GM19239 (cell line): Measurements from ENCODE around the genes ITPRIPL1 and SEMA4C.

DNA sequence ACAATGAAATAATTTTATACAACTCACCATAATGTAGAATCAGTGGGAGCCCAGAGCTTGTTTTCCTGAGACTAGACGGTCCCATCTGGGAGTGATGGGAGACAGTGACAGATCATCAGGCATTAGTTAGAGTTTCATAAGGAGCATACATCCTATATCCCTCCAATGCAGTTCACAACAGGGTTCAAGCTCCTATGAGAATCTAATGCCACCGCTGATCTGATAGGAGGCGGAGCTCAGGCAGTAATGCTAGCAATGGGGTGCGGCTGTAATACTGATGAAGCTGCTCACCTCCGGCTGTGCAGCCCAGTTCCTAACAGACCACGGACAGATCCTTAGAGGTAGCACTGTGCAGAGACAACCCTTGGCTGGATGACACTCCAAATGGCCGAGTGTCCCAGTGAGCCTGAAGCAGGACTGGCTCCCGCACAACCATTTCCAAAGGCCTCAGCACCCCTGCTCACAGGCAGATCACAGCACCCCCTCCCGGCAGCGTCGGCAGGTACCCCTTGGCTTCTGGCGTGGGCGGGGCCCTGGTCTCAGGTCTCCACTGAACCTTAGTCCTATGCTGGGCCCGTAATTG is 3.2 kb downstream of the DUSP2 start:
- RRBS, result no CpG with 5 or more reads among the region's 14 CpGs

GRCh38 chr2:96144459-96144888 is 766 bp downstream of the DUSP2 start:
- RRBS, result no CpG with 5 or more reads among the region's 22 CpGs

GRCh38 chr2:96146034-96146646 is 900 bp upstream of the DUSP2 start:
- RRBS, result 4% methylated on average over 3 of the region's 16 CpGs

- RRBS, result no CpG with 5 or more reads among the region's 15 CpGs
Measured at GRCh38 chr2:96146647-96147471, 1.6 kb upstream of the DUSP2 start.

DNA sequence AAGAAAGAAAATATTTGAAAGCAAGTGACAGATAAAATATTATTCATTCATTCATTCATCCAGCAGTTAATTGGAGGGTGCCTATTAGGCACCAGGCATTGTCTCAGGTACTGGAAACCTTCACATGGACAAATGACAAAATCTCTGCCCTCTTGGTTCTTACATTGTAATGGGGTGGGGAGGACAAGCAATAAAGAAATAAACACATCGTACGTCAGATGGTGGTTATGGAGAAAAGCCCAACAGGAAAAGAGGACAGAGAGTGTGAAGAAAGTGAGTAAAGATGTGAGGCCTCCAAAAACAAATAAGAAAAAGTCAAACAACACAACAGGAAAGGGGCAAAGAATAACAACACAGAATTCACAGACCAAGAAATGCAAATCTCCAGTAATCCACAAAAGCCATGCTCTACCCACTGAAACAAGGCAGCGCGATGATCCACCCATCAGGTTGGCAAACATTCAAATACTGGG is 16.5 kb upstream of the DUSP2 start:
- RRBS, result no CpG with 5 or more reads among the region's 4 CpGs

DNA sequence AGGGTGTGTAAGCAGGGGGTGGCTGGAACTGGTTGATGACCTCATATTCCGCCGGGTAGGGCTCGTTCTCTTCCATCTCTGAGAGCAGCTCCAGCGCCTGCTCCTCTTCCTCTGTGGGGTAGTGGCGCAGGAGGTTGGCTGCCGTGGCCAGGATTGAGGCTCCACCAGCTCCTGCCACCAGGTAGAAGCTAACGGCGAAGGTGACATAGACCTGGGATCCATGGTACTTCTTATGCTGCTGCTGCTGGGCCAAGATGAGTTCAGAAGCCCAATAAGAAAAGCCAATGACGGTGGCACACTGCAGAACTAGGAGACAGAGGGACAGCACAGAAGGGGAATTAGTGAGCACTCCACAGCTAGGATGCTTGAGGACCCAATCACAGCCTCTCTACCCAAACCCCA is 12.0 kb downstream of the TMEM127 start:
- RRBS, result no CpG with 5 or more reads among the region's 9 CpGs

GRCh38 chr2:96259557-96260175 is 6.1 kb downstream of the TMEM127 start:
- RRBS, result no CpG with 5 or more reads among the region's 8 CpGs

DNA sequence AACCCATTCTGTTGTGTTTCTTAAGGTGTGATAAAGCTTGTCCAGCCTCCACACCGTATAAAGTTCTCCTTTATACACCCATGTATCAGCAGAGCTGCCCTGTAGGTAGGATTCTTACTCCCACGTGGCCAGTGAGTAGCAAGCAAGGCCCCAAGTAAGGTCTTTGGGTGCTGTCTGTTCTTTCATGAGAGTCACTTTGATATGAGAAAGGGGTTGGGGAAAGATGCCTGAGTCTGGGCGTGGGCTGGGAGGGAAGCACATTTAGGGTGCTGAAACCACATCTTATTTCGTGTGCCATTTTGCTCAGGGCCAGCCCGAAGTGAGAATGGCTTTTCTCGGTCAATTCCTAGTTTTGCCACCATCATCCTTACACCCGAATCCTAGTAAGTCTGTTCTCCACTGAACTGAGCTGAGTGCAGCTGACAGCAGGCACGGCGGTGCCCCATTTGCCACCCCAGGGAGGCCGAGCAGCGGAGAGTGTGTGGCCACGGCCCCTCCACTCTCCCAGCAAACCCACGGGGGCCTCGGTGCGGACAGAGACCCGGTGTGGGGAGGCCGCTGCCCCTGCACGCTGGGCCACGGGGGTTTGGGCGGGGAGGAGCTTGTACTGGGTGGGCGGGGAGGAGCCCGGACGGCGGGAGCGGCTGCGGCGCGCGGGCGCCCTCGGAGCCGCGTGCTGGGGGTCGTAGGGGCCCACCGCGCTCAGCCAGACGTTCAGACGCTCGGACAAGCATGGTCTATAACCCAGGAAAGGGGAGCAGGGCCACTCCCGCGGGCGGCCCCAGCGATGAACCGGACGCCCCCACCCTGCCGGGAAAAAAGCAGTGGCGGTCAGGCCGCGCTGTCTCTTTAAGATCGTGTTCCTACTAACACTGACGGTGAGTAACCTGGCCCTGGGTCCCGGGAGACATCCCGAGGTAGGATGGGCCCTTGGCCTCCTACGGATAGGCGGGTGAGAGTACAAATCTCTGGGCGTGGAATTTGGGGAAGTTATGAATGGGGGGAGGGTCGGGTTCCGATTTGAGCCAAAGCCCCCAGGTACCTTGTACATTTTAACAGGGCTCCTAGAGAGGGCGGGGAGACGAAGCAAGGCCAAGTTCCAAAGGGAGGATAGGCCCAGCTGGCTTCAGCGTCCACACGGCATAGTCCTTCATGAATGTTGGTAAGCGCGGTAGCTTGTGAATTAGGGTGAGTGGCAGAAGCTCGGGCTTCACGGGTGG is at the start of gene ITPRIPL1:
ITPRIPL1 (plus strand) TSS at position 630 of the 1,220 bp plus-strand sequence.
- RRBS, result 3% methylated on average over 11 of the region's 66 CpGs

- RRBS, result no CpG with 5 or more reads among the region's 5 CpGs
Measured at GRCh38 chr2:96359826-96360399, 24.3 kb downstream of the NCAPH start.

GRCh38 chr2:96537796-96538615 is 1.5 kb downstream of the ARID5A start:
- RRBS, result no CpG with 5 or more reads among the region's 30 CpGs

GRCh38 chr2:96546947-96547212 is 10.3 kb downstream of the ARID5A start:
- RRBS, result no CpG with 5 or more reads among the region's 8 CpGs

DNA sequence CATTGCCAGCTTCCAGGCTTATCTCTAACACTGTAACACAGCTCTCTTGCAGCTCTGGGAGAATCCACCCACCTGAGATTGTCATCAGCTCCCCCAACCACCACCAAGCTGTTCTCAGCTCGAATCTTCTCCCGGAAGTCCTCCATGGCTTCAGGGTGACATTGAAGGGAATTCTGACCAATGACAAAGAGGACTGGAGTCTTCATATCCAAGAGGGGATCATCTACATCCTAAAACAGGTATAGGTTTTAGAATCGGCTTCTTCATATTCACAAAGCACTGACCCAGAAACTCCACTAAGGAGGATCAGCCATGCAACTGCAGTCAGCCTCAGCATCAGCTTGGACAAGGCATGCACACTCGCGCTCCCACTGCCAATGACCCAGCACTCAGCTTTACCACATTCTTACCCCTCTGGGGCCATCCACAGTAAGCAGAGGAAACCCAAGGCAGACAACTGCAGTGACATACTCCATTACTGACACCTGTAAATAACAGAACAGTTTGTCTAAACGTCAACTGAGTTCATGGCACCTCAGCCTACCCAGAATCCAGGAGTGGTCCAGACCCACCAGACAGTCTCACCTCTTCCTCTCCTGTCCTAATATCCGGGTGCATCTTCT is 27.3 kb downstream of the KANSL3 start:
- RRBS, result no CpG with 5 or more reads among the region's 7 CpGs

DNA sequence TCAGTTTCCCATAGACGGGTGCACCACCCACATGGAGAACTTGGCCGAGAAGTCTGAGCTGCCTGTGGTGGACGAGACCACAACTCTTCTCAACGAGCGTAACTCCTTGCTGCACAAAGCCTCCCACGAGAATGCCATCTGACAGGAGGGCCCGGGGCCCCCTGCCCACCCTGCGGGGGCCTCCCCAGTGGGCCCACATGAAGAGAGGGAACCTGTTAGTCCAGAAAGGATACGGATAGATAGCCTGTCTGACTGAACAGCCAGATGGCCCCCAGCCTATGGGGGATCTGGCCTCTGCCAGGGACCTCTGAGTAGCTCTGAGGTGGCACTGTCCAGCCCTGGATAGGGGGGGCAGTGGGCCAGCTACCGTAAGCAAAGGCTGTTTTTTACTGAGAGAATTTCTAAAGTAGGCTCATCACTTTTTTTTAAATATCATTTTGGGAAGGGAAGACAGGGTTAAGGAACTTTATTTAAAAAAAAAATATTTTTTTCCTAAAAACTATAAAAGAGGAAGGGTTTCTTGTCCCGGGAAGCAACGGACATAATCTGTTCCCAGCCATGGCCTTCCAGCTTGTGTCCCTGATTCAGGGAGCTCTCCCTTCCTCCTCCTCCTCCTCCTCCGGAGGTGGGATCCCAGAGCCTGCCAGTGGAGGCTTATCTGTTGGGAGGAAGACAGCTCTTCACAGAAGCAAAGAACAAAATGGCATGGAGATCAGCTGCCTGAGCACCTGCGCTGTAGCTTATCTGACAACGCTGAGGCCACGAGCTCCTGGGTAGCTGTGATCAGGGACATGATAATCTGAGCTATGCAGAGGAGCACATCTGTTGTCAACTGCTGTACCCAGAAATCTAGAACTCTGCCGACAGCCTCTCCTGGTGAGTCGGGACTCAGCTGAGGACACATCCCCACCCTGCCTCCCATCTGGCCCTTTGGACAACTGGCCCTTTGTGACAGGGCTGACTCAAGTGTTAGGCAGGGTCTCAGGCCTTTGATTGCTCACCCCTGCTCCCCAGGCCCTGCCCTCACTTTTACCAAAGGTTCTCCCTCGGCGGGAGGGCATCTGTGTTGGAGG is 6.4 kb upstream of the CNNM3 start:
- RRBS, result 98% methylated on average over 3 of the region's 20 CpGs

DNA sequence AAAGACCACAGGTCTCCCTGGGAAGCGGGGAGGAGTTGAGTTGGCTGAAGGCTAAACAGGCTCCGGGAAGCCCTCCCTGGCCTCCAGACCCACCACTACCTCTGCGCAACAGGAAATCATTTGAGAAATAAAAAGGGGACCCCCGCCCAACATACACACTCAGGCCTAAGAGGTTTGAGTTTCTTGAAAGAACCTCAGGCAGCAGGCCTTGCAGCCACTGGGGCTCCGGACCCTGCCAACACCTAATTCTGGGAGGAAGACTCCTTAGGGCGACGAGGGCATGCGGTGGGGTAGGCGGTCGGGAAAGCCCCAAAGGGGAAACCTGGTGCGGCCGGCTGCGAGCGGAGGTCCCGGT is 1.8 kb downstream of the SEMA4C start:
- RRBS, result 11% methylated on average over 1 of the region's 15 CpGs

- RRBS, result 2% methylated on average over 49 of the region's 109 CpGs
Measured at GRCh38 chr2:96869693-96870614, at the start of gene SEMA4C. Gene SEMA4C (minus strand): TSS chr2:96870080.

DNA sequence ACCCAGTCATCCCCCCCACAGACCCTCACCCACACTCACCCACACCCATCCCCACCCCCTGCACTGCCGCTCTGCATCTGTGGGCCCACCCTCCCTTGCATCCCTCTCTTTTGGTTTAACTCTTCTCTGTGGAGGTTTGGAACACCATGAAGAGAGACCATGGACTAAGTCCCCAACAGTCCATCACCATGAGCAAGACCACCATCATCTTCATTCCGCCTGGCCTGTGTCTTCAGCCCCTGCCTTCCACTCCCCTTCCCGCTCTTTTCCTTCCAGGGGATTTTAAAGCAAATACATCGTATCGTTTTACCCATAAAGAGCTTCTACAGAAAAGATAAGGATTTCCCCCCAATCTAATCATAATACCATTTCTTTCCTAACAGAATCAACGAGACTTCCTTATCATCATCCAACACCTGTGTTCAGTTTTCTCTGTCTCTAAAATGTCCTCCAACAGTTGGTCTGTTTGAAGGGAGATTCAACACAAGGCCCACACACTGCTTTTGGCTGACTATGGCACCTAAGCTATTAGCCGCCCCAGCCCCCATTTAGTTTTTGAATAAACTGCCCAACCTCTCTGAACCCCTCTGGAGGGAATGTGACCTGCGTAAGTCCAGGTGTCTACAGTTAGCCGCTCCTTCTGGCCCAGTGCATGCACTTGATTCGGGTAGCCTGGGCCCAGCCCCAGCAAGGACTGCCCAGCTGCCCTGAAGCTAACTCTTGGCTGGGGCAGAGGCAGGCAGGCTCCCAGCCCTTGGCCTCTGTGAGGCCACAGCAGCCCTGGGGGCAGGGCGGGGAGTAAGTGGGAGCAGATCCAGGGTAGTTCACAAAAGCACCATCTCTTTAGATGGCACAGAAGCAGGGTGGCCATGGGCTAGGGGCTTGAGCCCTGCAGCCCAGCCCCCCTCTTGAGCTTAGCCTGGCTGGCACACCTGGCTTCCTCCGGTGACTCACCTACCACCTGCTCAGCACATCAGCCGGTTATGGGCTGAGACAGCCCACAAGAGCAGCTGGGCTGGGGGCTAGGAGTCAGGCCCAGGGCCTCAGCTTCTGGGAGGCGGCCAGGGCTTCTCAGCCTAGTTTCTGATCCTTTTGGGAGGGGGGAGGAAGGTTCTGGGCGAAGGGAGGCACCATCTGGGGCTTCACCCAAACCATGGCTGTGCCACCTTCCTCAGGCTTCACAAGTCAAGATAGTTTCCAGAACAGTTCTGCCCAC is 25.4 kb upstream of the SEMA4C start:
- RRBS, result 63% methylated on average over 1 of the region's 15 CpGs

GRCh38 chr2:96899481-96899825 is 29.6 kb upstream of the SEMA4C start:
- RRBS, result no CpG with 5 or more reads among the region's 4 CpGs

- RRBS, result no CpG with 5 or more reads among the region's 12 CpGs
Measured at GRCh38 chr2:96913824-96914360, 44.0 kb upstream of the SEMA4C start.

GRCh38 chr2:96962804-96963386 is 23.5 kb downstream of the FAM178B start:
- RRBS, result no CpG with 5 or more reads among the region's 7 CpGs